M059J (cell line): ENCODE data around the genes ELOVL6 and ANK2.

DNA sequence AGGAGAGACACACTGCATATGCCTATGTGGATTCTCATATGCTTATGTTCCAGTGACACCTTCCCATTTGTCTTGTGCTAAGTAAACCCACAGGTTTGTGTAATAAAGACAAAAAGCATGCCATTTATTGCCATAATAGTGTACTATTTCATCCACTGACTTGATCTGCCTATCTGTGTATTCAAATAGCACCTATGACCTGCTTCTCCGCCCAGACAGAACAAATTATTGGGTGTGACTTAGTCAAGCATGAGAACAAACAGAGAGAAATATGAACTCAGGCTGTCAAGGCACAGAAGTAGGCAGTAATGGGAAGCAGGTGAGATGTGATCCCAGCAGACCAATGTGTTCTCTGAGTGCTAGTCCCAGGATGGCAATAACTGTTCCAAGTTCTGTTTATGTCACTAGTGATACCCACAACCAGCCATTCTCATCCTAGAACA lies 25.4 kb downstream of the ELOVL6 start:
- RAMPAGE, long total RNA: no peak

GRCh38 chr4:110182607-110183637 lies 15.5 kb downstream of the ELOVL6 start:
- RAMPAGE, long total RNA: no peak

GRCh38 chr4:110198279-110199356 lies at the start of gene ELOVL6:
TSS of gene ELOVL6 (minus strand) at chr4:110198615.
- RAMPAGE, long total RNA: no peak

DNA sequence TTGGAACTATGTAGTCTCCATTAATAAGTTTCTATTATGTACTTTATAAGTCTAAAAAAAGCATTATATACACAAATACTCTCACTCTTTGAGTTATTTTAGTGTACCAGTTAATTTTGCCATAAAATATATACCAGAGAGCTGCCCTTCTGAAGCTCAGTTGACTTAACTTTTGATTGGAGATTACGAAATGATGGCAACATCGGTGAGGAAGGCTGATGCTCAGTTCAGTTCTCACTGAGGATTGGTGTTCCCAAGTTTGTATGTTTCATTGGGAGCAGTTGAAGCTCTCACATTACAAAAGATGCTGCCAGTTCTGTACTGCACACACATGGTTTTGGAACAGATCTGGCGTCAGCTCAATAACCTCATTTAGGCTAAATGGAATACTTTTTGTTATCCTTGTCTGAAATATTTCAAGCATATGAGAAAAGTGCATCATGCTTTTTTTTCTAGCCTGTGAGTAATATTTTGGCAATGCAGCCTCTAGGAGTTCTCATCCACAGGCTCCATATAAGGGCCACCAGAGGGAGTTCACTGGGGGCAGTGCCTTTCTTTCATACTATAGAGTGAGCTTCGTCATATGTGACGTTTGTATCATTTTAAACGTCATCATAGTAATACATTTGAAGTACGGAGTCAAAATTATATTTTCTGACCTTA lies 4.1 kb downstream of the ENPEP start:
- RAMPAGE, long total RNA: no peak

DNA sequence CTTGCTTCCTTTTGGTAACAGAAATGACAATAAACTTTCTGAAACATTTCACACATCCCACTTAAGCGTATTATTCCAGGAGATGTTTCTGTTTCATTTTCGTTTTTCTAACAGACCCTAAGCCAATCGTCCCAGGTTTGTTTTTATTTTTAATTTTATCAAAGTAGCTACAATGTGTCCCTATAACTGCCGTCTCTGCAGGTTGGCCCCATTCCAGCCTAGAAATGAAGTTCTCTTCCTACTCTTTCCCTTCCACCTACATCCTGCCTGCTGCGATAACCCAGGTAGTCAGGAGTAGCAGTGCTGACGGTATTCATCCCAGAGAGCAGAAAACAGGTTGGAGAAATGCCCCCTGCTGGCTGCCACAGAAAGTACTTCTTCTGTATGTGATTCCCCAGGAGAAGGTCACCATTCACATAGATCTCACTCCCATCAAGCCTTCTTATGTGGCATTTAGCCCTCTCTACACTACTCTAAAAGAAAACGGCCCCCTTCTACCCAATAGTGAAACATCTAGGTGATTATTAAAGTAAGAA lies 40.3 kb downstream of the ENPEP start:
- RAMPAGE, long total RNA: no peak

- RAMPAGE, long total RNA: no peak
Observed at GRCh38 chr4:112231183-112231686, 352 bp upstream of the AP1AR start.

GRCh38 chr4:112516412-112517040 lies 546 bp upstream of the NEUROG2 start:
- RAMPAGE, long total RNA: no peak

GRCh38 chr4:112564721-112565078 lies 48.7 kb upstream of the NEUROG2 start:
- RAMPAGE, long total RNA: no peak

DNA sequence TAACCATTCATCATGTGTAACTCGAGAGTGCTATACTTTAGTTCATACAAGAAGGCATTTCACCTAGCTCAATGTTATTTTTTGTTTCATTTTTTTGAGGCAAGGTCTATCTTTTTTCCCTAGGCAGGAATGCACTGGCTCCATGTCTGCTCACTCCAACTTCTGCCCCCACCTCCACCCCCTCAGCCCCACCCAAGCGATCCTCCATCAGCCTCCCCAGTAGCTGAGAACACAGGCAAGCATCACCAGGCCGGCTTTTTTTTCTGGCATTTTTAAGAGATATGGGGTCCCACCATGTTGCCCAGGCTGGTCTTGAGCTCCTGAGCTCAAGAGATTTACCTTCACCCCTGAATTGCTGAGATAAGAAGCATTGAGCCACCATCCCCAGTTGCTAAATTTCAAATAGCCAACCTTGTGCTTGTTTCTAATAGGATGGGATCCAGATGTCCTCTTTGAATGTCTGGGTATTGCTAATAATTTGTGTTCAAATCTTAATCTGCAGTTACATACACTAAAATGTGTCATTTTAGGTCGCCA lies 8.6 kb downstream of the LARP7 start:
- RAMPAGE, long total RNA: no peak

GRCh38 chr4:112956306-112956623 lies 93.2 kb upstream of the ANK2 start:
- RAMPAGE, long total RNA: no peak

DNA sequence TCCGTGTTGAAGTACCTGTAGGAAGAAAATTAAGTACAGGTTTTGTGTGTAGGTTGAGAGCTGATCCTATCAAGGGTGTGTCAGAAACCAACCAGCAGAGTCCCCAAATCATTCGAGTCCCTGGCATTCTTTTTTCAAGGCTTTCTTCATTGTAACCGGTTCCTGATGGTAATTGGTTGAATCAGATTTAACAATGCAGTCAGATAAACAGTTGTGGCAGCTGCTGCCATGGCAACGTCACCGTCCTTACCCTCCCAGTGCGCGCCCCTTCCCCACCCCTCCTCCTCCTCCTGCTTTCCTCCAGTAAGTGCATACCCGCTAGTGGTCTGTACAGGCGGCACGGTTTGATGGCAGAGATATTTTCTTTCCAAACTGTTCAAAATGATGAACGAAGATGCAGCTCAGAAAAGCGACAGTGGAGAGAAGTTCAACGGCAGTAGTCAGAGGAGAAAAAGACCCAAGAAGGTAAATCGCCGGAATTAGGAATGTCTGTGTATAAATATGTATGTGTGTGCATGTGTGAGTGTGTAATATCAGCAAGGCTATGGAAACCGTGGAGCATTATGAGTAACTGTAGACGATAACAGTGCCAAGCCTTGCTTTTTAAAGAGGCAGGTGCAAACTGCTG lies at the start of gene ANK2:
Gene ANK2 (plus strand): TSS at position 306 of the 628 bp plus-strand sequence.
- RAMPAGE, long total RNA: no peak

DNA sequence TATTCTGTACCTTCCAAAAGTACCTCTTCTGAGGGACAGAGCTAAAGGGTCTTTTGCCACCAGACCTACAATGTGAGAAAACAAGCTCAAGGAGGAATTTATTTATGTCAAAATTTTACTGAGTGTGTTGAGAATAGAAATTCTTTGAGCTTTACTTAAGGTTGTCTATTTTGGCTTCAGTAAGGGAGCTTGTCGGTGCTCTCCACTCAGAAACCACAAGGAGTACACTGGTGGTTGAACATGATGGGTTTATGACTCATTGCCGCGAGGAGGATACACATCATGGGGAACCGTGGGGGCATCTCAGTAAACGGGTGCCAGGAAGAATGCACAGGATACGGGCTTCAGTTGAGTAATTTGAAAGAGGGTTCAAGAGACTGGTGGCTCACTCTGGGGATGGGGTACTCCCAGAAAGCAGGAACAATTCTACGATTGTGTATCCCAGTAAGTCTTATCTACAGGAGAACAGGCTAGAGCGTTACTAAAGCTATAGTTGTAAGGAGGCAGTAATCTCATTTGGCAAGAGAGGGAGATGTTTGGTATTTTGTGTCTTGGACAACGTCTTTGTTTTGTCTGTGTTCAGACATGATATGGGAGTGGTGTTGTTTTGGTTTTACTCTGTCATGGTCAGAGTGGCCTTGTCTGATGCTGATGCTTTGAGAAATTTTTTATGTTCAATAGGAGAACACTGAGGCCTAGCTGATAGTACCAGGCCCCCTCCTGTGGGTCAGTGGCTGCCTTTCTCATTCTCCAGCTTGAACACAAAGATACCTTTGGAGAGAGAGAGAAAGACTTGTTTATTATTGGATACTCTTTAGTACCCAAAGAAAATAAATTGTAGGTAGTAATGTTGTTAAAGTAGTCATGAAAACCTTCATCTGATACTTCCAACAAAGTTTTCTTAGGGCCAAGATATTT lies 3.3 kb downstream of the ANK2 start:
- RAMPAGE, long total RNA: no peak

DNA sequence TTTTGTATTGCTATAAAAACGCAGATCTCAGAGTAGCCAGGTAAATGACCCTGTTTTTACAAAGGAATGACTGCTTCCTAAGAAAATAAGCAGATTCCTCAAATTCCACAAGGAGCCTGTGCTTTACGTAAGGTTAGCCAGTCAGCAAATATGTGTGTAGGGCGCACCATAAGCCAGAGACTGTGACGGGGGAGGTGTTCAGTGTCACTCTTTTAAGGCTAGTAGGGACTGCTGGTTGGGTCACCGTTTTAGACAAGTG lies 119.9 kb downstream of the ANK2 start:
- RAMPAGE, long total RNA: no peak

GRCh38 chr4:113214191-113214704 lies 164.8 kb downstream of the ANK2 start:
- RAMPAGE, long total RNA: no peak

DNA sequence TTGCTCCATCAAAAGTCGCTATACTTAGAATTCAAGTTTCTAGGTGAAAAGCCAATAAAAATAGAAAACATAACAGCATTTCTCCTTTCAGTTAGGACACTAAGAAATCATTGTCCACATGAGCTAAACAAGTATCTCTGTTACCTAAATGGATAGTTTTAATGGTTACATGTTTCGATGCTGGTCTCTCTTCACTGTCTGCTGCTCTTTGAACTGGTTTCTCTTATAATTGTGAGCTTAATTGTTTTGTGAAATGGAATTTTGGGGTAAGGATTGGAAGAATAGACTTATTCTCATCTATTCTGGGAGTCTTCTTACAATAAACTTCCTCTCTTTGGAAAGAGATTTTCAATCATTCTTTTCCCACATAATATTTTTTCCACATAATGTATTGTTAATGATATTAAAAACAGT lies 246.2 kb downstream of the ANK2 start:
- RAMPAGE, long total RNA: no peak

DNA sequence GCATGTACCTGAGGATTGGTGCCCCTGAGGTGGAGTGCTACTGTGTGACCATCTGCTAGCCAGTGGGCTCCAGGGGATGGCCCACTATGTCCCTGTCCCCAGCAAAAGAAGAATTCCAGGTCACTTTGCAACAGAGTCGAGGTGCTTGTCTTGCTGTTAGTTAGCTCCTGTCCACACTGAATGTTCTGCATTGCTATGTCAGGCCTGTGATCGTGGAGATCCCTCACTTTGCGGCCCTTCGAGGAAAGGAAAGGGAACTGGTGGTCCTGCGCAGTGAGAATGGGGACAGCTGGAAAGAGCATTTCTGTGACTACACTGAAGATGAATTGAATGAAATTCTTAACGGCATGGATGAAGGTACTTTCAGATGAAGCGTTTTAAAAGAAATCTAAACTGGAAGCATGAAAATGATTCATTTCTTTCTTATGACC lies 283.4 kb downstream of the ANK2 start:
- RAMPAGE, long total RNA: no peak

DNA sequence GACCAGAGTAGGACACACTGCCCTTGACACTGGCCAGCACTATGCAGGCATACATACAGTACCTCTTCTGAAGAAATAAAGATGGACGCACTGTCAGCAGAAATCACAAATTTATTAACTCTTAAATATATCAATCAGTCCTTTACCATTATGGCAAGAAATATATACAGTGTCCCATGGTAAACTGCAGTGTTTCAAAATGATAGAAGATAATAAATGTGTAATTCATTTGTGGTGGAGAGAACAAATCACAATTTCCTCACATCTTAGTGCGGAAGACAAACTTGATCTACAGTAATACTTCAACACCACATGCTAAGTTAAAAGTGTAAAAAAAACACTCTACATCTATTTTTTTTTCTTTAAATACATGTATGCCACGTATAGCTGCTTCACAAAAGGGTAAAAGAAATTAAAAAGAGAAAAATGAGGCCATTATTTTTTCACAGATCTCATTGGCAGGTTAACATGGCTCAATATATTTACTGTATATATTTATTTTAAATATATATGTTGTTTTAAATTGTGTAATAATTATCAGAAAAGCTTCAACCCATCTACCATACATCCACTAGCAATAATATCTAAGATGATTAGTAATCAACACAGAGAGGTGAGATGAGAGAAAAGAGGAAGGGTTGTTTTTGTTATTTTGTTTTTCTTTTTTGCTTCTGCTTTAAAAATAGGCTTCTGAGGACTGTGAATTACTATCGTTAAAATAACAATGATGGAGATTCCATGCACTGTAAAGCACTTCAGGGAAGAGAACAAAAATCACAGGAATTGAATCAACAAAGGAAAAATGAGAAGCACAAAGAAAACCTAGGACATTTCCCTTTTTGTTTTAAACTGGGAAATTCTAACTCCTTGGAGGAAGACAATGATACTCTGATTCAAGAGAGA lies 309.0 kb downstream of the CAMK2D start:
- RAMPAGE, long total RNA: no peak

- RAMPAGE, long total RNA: no peak
Observed at GRCh38 chr4:113468003-113469082, 293.2 kb downstream of the CAMK2D start.

DNA sequence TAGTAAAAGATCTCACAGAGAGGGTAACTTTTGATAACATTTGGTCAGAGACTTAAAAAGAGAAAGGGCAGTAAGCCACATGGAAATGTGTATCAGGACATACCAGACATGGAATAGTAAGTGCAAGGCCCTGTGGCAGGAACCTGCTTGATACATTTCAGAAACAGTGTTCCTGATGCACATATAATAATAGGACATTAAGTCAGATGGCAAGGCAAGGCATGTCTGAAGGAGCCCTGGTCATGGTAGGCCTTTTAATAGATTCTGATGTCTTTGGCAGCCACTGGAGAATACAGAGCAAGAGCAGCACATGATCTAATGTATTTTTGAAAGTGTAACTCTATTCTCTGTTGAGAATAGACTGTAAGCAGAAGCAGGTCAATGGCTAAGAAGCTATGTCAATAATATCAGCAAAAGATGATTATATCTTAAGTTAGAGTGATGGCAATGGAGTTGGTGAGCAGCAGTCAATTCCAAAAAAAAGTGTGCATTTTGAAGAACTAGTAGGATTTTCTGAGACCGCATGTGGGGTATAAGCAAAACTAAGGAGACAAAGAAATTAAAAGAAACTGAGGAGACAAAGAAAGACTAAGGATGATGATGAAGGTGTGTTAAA lies 279.6 kb downstream of the CAMK2D start:
- RAMPAGE, long total RNA: no peak

GRCh38 chr4:113485522-113486223 lies 275.9 kb downstream of the CAMK2D start:
- RAMPAGE, long total RNA: no peak